A375 (cell line): Measurements from ENCODE around the genes C11orf16 and SWAP70.

DNA sequence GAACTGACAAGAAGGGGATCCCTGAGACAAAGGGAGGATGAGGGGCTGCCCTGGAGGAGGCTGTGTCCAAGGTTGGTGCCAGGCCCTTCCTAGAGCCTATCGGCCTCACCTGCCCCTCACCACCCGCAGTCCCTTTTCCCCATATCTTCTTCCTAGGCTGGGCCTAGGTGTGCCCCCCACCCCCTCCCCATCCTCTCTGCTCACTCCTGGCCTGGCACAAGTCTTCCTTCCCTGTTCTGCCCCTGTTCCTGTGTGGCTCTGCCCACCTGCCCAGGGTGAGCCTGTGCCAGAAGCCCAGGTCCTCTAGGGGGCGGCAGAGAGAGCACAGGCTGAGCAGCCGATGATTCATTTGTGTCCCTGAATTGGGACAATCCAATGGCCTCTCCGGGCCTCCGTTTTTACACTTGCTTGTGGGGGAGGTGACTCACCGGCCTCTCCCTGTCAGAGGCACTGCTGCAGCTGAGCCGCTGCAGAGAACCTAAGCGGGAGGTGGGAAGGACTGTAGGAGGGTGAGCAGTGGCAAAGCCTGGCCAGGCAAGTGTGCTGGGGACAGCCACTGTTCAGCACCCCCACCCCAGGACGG is 65.1 kb upstream of the LMO1 start:
- RAMPAGE, long total RNA, result no peak

DNA sequence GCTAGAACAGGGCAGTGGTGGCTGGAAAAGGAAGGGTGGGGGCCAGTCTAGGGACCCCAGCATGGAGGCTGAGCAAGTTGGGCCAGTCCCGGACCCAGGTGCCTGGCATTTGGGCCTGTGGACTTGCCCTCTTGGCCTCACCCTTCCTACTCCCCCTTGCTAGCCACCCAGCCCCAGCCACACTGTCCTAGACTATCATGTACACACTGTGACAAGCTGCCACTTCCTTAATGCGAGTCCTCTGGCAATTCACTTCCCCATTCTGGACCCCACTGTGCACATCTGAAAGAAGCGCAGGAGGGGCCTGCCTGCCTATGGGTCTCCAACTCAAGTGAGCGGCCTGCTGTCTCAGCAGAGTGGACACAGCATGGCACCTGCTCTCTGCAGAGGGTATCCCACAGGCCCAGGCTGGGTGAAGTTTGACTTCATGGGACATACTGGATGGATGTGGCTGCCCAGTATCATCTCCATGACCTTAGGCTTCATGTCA is 68.5 kb upstream of the LMO1 start:
- RAMPAGE, long total RNA, result no peak

GRCh38 chr11:8464665-8465169 is 129.3 kb downstream of the STK33 start:
- RAMPAGE, long total RNA, result no peak

DNA sequence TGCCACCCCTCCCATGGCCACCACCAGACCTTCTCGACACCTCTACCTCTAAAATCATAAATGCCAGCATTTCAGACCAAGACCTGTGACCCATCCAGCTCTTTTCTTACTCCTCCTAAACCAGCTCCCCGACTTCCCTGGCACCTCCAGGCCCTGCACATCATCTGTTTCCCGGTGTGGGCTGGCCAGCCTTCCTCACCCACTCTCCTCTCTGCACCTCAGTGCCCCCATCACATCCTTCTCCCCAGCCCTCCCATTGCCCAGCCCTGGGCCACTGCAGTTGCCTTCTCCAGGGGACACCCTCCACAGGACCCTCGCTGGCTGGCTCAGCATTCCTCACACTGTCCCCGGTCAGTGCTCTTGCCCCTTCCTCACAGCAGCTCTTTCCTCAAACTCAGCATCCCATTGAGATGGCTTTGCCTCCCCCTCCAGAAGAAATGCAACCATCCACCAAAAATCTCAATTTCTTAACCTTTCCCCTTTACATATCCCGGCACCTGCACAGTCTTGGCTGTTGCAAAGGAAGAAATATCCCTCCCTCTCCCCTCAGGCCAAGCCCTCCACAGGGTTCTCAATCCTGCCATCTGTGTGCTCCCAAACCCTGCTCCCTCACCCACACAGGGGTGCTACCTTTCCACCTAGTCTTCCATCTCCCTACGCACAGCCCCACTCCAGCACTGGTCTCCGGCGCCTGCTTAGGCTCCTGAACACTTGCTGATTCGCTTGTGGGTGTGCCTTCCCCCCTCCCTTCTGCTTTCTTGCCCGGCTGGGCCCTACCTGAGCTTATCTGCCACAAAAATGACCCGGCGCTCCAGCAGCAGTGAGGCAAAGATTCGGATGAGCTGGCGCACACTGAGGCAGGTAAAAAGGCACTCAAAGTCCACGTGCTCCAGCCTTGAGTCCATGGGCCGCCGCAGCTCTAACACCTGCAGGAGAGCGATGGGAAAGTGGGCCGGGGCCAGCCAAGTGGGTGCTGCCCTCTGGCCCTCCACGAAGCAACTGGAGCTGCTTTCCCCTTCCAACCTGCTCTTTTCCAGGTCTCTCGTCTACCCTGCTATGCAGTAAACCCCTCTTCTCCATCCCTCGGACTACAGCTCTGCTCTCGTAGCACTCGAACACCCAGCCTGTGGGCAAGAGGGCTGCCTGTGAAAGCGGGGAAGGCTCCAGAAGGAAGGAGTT is 19.6 kb downstream of the RPL27A start:
- RAMPAGE, long total RNA, result no peak

DNA sequence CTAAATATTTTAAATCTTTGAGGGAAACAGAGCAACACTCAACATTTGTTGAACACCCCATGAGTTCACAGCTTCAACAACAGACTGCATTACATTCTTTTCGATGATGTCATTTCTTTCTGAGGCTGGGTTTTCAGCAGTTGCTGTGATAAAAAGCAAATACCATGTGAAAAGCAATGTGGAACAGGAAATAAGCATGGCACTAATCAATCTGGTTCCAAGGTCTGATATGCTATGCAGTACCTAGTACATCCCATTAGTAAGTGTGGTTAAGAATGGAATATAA is 45.2 kb downstream of the DENND2B start:
- RAMPAGE, long total RNA, result no peak

- RAMPAGE, long total RNA, result no peak
These were observed 43.9 kb downstream of the DENND2B start for GRCh38 chr11:8766172-8767441.

- RAMPAGE, long total RNA, result no peak
These were observed 21.9 kb downstream of the DENND2B start for GRCh38 chr11:8788350-8789182.

GRCh38 chr11:8812474-8812868 is 2.0 kb upstream of the DENND2B start:
- RAMPAGE, long total RNA, result no peak

DNA sequence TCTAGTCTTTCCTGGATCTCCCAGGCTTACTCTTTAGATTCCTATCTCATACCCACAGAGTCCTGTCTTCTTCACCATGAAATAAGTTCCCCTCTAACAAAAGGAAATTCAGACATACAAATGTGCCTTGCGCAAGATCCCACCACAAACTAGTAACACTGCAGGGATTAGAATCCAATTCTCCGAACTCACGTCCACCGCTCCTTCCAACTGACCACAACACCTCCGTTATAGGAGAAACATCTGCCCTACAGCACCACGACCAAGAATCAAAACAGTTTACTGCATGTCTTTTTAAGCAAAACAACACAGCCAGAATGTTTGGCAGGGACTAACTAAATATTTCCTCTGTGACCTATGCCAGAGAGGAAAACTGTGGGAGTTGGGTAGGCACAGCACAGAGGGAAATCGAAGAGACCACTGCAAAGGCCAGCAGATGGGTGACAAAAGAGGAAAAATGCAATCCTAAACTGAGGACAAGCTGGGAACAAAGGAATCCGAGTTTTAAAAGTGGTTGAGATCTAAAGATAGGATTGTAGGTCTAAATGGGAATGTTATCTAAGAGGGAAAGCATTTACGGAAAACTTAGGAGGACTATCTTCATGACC is 27.8 kb upstream of the DENND2B start:
- RAMPAGE, long total RNA, result no peak

DNA sequence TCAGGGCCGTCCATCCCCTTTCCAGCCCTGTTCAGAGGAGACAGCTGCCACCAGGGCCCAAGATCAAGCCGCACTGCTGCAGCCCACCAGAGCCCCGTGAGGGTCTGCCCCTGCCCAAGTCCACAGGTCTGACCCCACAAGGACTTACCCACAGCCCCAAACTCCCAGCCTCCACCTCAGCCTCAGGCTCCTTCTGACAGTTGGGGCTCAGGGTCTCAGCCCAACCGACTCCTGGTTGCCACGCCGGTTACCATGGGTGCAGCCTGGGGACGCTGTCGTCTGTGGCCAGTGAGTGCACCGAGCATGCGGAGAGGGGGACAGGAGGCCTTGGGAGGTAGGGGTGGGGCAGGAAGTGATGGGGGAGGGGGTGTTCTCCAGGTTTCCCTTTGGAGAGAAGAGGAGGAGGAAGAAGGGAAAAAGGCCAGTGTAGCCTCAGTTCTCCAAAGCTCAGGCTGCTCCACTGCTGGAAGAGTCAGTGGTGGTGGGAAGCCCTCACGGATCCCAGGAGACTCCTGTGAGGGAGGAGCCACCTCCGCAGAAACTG is at the start of gene C11orf16:
Gene C11orf16, minus strand, starts transcription at position 195 of the 544 bp plus-strand sequence.
- RAMPAGE, long total RNA, result no peak

DNA sequence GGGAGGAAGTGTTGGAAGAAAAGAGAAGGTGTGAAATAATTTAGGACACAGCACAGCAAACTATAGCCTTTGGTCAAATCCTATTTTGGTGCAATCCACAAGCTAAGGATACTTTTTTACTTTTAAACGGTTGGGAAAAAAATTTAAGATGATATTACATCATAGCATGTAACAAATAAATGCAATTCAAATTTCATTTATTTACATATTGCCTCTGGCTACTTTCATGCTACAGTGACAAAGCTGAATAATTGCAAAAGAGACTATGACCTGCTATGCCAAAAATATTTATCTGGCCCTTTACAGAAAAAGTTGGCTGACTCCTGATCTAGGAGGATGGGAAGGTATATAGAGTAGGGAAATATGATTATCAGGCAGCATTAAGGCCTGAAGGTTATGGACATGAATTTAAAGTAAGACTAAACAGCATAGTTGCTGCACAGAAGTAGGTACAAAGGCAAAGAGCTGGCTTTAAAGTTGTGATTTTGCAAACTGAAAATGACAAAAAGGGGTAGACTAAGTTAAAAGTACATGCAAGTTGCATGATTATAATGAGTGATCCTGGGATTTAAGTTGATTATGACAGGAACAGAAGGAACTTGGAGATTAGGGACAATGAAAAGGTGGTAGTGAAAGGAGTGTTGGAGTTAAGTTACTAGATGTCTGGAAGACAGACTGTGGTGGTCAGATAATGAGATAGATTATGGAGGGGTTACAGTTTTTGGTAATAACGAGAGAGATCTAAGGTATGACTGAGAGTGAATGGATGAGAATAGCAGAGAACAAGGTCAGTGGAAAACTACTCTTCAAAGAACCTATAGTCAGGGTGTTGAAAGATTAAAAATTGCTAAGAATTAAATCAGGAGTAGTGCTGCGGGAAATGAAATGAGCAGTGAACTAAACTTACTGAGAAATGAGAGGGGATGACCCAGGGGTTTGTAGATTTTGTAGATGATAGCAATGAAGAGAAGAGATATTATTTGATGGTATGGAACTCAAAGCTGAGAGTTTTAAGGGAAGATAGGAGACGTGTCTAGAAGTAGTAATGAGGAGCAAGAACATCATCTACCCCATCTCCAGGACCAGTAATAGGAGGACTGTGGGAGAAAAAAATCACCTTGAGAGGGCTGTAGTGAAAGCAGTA is 7.6 kb upstream of the TMEM9B start:
- RAMPAGE, long total RNA, result no peak

- RAMPAGE, long total RNA, result no peak
These were observed 14.9 kb upstream of the NRIP3 start for GRCh38 chr11:9018756-9019134.

DNA sequence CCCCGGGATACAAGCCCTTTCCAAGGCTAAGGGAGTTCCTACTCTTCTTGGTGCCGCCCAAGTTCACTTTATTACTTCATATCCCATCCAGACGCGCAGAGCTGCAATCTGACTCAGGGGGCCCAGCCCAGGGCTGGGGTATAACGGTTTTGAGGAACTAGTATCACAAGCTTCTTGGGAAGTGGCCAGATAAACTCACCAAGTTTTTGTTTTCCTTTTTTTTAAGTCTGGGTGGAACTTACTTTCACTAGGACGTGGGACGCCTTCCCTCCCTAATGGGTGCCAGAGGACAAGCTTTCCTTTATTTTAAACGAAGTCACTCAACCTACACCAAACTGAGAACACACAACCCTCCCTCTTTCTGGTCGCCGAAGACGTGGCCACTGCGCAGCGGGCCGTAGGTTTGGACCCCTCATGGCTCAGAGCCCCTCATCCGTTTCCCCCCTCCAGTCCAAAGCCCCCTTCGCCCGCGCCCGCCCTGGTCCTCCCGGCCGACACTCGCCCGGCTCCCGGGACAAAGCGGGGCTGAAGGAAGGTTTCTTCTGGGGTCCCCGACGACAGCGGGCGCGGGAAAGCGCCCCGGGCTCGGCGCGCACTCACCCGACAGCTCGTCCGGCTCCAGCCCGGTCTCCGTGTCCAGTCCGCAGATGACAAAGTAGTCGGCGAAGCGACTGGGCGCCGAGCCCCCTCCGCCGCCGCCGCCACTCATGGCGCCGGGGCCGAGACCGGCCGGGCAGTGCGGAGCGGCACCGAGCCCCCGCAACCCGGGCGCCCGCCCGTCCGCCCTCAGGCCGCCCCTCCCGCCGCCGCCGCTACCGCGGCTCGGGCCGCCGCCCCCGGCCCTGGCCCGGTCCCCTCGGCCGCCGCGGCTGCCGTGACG is 549 bp downstream of the DENND5A start:
- RAMPAGE, long total RNA, result no peak

GRCh38 chr11:9422365-9423272 is 38.2 kb downstream of the IPO7 start:
- RAMPAGE, long total RNA, result no peak

DNA sequence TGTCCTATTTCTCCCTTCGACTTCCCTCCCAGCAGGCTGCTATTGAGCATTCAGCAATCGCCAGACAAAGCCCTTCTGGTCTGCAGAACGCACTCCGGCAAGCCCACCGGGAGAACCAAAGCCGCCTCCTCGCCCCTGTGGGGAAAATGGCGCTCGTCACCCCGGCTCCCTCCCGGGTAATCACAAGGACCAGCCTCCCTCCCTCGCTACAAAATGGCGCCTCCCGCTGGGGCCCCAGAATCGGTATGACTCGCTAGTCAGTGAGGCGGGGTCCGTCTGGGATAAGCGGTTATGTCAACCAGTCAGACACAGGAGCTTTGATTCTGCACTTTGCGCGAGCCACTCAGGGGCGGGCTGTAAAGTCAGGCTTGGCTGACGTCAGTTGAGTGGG is 342 bp upstream of the ZNF143 start:
- RAMPAGE, long total RNA, result no peak

DNA sequence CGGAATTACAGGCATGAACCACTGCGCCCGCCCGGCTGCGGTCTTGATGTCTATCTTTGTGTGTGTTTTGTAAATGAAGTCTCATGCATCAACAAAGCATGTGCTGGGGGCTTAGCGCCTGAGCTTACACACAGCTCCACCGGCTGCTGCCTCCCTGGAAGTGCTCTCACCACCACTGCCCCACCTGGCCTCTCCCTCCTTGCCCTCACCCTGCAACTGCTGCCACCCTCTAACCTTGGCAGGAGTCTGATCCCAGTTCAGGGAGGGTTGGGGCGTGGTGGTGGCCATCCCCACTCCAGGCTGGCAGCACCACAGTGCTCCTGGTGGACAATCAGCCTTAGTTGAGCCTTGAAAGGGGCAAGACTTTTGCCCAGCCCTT is 42.6 kb upstream of the WEE1 start:
- RAMPAGE, long total RNA, result no peak

GRCh38 chr11:9615029-9615468 is 41.6 kb downstream of the WEE1 start:
- RAMPAGE, long total RNA, result no peak

DNA sequence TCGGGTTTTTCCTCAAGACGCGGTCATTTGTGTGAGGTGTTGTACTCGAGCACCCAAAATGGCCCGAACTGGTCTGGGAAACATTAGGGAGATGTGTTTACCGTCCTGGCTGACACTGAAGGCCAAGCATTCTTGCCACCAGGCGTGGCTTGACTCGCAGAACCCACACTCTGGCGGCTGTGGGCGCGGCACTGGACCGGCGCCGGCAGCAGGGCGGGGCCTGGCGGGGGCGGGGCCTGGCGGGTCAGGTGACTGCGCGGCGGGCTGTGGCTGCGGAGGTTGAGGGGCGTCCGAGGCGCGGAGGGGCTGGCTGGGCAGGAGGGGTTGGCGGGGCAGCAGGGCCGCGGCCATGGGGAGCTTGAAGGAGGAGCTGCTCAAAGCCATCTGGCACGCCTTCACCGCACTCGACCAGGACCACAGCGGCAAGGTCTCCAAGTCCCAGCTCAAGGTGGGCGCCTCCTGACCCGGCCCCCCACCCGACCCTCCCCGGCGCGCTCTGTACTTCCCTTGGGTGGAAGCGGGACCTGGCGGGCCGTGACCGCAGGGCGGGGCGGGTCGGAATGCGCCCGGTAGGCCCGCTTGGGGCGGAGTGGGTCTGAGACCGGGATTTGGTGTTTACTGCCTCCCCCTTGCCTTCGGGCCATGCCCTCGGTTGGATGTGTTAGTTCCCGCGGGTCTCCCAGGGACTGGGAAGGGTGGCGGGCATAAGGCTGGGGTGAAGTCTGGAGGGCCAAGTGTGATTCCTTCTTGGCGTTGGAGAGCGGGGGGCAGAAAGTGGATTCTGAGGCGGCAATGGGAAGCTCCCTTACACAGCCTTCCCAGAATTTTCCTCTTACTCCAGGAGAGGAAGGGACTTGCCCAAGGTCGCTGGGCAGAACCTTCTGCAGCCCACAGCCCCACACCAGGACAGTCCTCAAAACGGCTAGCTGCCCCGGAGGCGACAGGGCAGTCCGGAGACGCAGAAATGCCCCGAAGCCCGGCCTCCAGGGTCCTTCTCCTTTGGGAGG is at the start of gene SWAP70:
Gene SWAP70, plus strand, starts transcription at position 247 of the 1,007 bp plus-strand sequence.
- RAMPAGE, long total RNA, result no peak

GRCh38 chr11:9726548-9727021 is 62.7 kb downstream of the SWAP70 start:
- RAMPAGE, long total RNA, result no peak

DNA sequence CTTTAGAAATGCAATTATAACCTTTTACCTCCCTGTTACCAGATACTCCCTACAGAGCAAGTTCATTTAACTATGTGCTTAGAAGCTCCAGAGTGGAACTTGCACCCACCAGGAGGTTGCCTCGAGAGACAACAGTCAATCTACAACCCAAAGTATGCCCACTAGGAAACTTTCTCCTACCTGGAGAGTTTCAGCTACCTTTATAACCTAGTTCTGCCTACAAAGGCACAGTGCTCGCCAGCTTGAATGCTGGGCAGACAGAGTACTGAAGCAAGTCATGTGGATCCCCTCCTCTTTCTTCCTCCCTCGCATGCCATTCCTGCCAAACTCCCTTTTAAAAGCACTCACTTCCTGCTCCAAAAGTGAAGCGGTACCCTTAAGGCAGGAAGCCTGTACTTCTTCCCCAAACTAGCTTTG is 258.9 kb downstream of the SWAP70 start:
- RAMPAGE, long total RNA, result no peak